Measurements from ENCODE around the gene CAPRIN2.

DNA sequence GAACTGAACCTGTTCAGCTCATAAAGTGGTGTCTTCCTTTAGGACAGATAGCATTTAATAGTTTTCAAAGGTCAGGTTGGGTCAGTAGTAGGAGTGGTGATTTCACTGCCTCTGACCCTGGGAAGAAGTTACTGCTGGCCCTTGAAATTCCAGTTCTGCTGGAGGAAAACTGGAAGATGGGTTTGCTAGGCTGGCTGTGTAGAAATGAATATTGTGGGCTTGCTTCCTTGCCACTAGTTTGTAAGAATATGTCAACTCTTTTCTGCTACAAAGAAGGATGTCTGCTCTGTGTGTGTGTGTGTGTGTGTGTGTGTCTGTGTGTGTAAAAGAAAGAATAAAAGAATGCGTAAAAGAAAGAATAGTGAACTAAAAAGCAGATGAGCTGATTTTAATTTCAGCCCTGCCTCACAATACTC, 60.3 kb downstream of the FAR2 start:
- RRBS = no CpG with 5 or more reads among the region's 1 CpG

DNA sequence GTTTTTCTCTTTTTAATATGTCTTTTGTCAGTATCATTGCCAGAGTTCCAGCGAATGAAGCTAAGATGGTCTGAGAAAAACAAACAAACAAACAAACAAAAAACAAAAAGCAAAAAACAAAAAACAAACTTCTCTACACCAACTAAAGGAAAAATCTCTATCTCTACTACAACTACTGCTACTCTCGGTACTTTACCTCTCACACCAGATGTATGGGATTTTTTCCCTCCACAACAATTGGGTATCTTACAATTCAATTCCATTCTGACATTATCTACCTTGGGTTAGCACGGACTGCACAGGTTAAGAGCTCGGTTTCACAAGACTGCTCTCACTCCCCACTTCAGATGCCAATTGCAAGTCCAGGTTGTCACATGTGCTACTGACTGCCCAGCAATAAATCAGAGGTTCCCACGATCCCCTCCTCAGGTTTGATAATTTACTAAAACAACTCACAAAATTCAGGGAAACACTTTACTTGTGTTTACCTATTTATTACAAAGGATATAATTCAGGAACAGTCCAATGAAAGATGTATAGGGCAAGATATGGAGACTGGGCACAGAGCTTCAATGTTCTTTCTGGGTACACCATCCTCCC, 58.0 kb downstream of the OVCH1 start:
- RRBS = no CpG with 5 or more reads among the region's 5 CpGs

DNA sequence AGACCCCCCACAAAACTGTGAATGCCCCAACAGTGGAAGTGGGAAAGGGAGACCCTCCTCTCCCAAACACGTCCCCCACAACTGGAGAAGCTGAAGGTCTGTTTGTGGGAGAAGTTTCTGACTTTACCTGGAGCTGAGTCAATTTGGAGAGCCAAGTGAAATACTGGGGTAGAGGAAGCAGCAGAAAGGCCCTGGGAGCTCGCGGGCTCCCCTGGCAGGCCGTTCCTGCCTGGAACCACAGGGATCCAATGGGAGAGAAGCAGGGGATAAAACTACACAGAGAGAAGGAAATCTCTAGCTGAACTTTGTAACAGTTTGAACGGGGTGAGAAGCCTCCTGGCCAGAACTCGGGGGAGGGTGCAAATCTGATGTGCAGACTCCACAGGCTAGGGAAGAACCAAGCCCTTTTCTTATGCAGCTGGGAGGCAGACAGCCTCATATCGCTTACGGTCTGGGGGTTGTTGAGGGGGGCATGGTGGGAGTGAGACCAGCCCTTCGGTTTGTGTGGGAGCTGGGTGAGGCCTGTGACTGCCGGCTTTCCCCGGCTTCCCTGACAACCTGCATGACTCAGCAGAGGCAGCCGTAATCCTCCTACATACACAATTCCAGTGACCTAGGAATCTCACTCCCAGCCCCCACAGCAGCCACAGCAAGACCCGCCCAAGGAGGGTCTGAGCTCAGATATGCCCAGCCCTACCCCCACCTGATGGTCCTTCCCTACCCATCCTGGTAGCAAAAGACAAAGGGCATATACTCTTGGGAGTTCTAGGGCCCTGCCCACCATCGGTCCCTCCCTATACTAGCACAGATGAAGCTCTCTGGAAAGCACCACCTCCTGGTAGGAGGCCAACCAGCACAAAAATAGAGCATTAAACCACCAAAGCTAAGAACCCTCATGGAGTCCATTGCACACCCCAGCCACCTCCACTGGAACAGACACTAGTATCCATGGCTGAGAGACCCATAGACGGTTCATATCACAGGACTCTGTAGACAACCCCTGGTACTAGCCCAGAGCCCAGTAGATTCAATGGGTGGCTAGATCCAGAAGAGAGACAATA, 143.0 kb downstream of the TMTC1 start:
- RRBS = no CpG with 5 or more reads among the region's 15 CpGs

- RRBS = no CpG with 5 or more reads among the region's 4 CpGs
Measured at GRCh38 chr12:29719909-29720688, 63.6 kb downstream of the TMTC1 start.

DNA sequence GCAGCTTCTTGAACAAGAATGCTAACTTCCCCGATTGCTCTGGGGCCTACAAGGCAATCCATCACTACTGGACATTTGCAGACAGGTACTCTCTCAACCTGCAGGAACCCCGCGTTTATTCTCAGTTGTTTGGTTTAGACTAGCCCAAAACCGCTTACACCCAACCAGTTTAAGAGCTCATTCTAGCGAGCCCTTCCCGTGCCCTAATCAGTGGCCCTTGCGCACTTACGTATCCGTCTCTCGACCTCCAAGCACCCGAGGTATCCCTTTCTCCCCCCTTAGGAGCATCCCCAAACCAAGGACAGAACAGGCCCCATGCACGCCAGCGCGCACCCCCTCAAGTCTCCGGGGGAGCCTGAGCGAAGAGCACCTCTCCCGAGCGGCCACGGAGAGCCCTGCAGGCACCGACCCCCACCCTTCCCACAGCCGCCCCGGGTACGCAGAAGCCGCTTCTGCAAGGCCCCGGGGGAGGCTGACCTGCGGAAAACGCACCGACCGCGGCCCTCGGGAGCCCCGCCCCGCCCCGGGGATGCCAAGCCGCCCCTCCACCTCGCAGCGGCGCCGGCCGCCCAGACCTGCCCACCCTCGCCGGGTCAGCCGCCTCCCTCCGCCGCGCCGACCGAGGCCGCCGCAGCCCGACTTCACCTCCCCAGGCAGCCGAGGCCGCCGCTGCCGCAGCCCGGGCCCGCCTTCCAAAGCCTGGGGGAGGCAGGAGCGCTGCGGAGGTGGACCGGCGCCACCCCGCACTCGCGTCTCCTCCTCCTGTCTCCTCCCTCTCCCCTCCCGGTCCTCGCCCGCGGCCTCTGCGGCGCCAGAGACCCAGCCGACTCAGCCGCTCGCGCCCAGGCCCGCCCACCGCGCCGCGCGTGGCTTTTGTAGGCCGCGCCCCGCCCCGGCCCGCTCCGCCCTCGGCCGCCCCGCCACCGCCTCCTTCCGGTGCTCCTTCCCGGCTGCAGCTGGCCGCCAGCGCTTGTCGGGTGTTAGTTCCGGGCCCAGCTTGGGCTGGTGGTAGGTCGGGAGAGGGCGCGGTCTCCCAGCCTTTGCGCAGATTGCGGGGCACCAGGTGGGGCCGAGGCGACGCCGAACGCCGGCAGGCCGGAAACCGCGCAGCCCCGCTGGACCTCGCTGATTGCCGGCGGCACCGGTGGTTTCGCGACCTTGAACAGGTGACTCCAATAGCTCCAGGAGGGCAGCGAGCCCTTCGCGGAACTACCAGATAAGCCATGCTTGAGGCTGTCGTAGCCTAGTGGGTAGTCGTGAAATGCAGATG, at the start of gene CAPRIN2:
TSS of gene CAPRIN2 (minus strand) at position 846 of the 1,270 bp plus-strand sequence.
- RRBS = under 1% methylated on average over 74 of the region's 122 CpGs

- RRBS = no CpG with 5 or more reads among the region's 28 CpGs
Measured at GRCh38 chr12:31163179-31163884, 89.7 kb downstream of the DDX11 start.

GRCh38 chr12:31442662-31442982, 116.7 kb upstream of the SINHCAF start:
- RRBS = no CpG with 5 or more reads among the region's 1 CpG

DNA sequence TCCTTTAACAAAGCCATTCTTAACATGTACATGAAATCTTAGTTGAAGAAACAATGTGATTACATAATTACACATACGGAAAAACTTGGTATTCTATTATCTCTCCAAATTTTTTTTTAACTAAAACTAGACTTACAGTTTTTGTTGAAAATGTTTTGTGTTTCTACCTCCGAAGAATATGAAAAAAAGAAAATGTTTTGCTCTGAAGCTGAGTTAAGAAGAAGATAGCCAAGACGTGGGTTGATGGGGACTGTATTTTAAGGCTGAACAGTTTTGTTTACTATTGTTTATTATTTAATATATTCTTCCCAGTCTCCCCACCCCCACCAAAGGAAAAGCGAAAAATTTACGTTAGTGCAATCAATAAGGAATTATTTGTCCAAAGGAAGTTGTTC, 1.7 kb downstream of the DENND5B start:
- RRBS = no CpG with 5 or more reads among the region's 5 CpGs

DNA sequence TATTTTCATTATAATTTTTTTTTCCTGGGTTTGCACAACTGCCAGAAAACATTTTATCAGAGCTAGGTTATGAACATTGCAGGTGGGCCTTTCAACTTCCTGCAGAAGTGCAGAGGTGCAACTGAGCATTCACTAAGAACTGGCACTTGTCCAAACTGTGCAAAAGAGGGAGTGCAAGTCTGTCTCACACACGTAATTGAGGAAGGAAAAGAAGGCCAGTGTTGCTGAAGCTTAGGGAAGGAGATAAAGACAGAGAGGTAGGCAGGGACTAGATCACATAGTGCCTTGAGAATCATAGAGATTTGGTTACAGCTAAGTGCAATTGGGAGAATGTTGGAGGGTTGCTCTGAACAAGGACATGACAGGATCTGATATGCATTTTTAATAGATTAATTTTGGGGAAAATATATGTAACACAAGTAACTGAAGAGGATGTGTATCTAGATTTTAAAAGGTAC, 14.1 kb upstream of the AMN1 start:
- RRBS = no CpG with 5 or more reads among the region's 1 CpG

DNA sequence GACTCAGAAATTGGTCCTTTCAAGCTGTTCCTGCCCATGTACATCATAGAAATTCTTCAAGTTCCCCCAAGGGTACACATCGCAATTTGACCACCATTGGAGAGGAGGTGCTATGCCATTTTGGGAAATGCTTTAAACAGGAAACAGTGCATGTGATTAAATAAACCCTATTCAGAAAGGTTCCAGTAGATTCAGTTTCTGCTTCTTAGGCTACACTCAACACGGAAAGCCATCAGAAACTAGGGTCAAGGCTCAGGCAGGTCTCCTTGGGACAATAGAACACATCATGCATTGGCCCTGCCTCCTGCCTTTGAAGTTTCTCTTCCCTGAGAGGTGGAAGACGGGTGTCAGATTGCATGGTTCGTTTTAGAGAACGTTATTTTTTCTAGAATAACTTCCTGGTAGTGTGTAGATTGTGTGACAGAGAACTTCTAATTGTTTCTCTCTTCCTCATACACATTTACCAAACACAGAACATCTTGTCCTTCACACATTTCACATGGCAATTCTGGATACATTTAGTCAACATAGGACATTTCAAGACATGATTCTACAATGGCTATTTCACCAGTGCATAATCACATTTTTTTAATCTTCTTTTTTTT, 43.1 kb upstream of the H3-5 start:
- RRBS = no CpG with 5 or more reads among the region's 5 CpGs

DNA sequence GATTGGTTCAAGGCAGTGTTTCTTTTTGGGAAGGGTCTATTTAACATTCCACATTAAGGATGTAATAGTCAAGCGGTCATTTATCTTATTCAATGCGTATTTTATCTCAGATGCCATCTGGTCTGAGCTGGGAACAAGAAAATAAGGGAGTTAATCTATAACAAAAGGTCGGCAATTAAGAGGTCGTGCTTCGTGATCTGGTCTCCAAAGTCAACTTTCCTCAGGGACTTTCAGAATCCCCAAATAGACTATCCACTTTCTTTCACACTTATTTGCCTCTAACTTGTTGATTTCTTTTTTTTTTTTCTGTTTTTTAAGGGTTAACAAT, 573 bp upstream of the RESF1 start:
- RRBS = no CpG with 5 or more reads among the region's 5 CpGs

- RRBS = no CpG with 5 or more reads among the region's 8 CpGs
Measured at GRCh38 chr12:31961925-31962640, 2.9 kb downstream of the RESF1 start.

- RRBS = no CpG with 5 or more reads among the region's 9 CpGs
Measured at GRCh38 chr12:31982859-31984220, 24.1 kb downstream of the RESF1 start.

DNA sequence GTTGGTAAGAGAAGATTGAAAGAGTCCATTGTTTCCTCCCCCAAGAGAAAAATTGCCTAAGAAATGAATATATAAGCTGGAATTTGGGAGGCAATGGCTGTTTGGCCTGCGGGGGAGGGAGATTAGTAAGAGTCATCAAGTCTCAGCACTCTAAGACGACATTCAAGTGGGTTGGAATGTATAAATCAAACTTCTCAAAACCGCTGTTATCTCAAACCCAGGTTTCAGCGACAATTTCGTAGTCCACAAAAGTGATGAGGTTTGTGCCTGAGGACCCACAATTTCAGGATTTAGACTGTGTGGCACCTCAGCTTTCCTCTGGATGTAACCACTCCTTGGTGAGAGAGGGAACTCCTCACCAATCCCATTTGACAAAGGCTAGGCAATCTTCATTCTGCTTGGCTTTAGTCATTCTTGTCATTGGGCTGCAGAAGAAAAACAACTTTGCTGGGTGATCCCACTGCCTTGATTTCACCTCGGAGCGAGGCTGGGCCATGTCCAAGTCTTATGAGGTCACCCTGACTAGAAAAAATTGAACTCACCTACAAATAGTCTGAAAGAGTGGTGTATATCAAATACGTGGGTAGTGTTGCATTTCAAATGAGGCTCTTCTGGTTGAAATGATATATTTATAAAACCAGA, 1.1 kb downstream of the BICD1 start:
- RRBS = no CpG with 5 or more reads among the region's 8 CpGs

GRCh38 chr12:32138509-32139428, 32.1 kb downstream of the BICD1 start:
- RRBS = no CpG with 5 or more reads among the region's 4 CpGs

- RRBS = no CpG with 5 or more reads among the region's 8 CpGs
Measured at GRCh38 chr12:32296431-32296858, 102.9 kb upstream of the FGD4 start.

GRCh38 chr12:32305599-32306250, 93.6 kb upstream of the FGD4 start:
- RRBS = no CpG with 5 or more reads among the region's 11 CpGs

GRCh38 chr12:32549603-32550148, 129.4 kb upstream of the DNM1L start:
- RRBS = no CpG with 5 or more reads among the region's 8 CpGs

DNA sequence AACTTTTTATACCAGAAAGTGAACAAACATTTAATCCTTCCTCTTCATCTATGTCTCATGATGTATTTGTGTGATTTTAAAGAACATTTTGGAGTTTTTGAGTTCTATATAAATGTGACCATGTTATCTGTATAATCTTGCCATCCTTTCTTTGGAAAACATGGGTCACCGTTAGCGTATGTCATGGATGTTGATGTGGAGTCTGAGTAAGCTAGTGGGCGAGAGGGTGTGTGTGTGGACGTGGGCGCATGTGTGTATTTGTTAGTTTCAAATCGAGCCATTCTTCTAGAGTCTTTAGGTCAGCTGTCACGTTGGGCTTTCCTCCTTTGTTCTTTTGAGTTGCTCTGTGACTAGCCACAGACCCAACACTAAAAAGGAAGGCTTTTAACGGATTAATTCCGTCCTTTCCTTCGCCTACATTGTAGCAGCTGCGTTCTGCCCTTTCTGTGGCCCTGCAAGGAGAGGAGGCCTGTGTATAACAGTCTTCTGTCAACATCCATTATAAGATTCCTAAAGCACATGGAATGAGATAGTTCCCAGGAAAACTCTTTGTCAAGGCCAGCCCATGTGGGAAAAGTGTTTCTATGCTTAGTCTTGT, 117.2 kb upstream of the DNM1L start:
- RRBS = no CpG with 5 or more reads among the region's 11 CpGs

- RRBS = 12% methylated on average over 1 of the region's 44 CpGs
Measured at GRCh38 chr12:34347164-34347872, 325.0 kb downstream of the ALG10 start.